ENCODE measurements around the genes FOXD4L3 and TJP2.

GRCh38 chr9:40497552-40497818, 631.0 kb downstream of the FOXD4L6 start:
- RRBS, result no CpG with 5 or more reads among the region's 4 CpGs

DNA sequence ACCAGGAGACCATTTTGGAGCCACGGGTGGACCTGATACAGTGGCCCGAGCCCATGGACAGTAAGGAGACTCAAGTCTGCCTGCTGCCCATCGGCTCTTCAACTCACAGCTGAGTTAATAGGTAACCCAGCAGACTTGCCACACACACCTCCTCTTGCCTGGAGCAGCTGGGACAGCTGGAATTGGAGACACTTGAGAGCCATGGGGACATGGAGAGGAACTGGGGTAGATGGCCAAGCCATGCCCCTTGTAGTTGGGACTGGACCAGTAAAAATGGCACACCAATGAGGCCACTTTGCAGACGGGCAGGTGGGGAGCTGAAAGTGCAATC, 936.2 kb downstream of the SPATA31A6 start:
- RRBS, result no CpG with 5 or more reads among the region's 4 CpGs

GRCh38 chr9:62863385-62863627, 1673.5 kb downstream of the SPATA31A7 start:
- RRBS, result no CpG with 5 or more reads among the region's 1 CpG

DNA sequence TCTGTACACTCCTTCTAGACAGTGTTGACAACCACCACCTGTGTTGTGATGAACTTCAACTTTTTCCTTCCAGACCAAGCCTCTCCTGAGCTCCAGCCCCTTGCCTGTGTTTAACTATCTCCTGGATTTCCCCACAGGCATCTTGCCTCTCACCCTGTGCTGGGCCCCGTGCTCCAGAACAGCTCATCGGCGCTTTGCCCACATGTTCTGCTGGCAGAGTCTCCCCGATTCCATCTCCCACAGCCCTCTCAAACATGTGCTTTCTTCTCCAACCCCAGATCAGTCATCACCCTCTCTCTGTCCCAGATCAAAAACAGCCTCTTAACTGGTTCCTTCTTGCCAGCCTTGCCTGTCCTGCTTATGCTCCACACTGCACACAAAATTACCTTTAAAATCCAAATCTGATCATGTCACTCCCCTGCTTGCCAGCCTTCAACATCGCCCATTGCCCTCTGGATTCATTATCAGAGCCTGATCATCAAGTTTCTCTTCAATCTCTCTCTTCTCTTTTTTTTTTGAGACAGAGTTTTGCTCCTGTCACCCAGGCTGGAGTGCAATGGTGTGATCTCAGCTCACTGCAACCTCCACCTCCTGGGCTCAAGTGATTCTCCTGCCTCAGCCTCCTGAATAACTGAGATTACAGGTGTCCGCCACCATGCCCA, 1959.2 kb downstream of the FOXD4L5 start:
- RRBS, result no CpG with 5 or more reads among the region's 6 CpGs

DNA sequence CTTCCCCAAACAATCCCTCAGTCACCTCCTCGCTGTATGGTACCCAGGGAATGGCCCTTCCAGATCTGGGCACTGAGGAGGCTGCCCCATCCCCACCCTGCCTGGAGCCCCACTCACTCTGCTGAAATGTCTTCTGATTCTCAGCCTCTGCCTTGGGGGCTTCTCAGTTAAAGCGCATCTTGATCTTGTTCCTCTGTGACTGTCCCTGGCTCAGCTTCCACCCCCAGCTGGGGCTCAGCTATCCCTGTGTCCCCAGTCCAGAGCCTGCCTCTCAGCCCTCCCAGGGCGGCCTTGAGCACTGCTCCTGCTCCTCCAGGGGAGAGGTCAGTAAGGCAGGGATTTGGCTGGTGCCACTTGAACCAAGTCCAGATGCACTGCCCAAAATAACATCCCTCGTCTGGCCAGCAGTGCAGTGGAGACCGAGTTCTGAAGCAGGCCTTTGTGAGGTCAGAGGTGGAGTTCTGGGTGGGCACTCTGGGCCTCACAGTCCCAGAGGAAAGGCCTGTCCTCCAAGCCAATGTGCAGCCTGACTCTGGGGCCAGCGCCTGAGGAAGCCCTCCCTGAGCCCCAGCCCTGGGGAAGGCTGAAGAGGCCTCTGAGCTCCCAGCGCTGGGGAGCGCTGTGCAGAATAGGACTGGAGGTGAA, 1950.8 kb downstream of the FOXD4L5 start:
- RRBS, result no CpG with 5 or more reads among the region's 8 CpGs

DNA sequence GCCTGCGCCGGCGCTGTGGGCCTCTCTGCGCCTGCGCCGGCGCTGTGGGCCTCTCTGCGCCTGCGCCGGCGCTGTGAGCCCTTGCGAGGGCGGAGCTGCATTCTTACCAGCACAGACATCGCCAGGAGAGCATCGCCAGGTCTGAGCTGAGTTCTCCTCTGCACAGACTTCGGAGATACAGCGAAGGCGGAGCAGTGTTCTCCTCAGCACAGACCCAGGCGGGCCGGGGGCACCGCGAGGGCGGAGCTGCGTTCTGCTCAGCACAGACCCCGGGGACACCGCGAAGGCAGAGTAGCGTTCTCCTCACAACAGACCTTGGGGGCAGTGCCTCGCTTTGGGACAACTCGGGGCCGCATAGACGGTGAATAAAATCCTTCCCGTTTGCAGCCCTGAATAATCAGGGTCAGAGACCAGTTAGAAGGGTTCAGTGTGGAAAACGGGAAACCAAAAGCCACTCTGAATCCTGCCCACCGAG, 1268.1 kb downstream of the FOXD4L5 start:
- RRBS, result no CpG with 5 or more reads among the region's 35 CpGs

GRCh38 chr9:66152887-66153424, 416.0 kb downstream of the FOXD4L4 start:
- RRBS, result no CpG with 5 or more reads among the region's 52 CpGs

- RRBS, result no CpG with 5 or more reads among the region's 23 CpGs
These were observed 530.7 kb downstream of the FOXD4L4 start for GRCh38 chr9:66267623-66268007.

GRCh38 chr9:67726254-67726430, 132.6 kb upstream of the ANKRD20A1 start:
- RRBS, result no CpG with 5 or more reads among the region's 11 CpGs

- RRBS, result no CpG with 5 or more reads among the region's 19 CpGs
These were observed at the start of gene FOXD4L3 for GRCh38 chr9:68302523-68302988. FOXD4L3 (plus strand) TSS chr9:68302867.

DNA sequence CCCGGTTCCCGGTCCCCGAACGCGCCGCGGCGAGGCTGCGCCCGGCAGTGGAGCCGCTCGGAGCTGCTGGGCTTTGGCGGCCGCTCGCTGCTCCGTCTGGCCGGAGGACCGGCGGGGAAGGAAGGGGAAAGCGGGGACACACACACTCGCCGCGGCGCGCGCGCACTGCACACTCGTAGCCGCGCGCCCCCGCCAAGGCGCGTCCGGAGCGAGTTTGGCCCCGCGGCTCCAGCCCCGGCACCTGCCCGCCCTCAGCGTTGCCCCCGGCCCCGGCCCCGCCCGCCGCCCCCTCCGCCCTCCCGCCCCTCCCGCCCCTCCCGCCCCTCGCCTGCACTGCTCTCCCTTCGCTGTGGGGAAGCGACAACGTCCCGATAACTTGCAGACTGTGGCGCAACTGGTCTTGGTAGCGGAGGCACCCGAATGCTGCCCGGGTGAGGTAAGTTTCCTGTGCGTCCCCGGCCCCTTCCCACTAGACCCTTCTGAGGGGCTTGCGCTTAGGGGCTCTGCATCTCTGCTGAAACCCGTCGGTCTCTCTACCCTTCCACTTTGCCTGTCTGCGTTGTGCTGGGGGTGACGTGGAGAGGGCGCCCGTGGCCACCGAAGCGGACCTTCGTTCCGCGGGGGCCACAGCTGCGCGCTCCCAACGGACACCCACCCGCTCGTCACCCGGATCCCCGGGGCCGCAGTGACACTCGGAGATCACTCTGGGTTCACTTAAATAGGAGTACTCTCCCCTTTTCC, 457 bp downstream of the PIP5K1B start:
- RRBS, result 8% methylated on average over 28 of the region's 82 CpGs

GRCh38 chr9:68802495-68803397, 22.9 kb downstream of the PABIR1 start:
- RRBS, result no CpG with 5 or more reads among the region's 8 CpGs

GRCh38 chr9:68942113-68942446, 71.8 kb downstream of the PRKACG start:
- RRBS, result no CpG with 5 or more reads among the region's 4 CpGs

DNA sequence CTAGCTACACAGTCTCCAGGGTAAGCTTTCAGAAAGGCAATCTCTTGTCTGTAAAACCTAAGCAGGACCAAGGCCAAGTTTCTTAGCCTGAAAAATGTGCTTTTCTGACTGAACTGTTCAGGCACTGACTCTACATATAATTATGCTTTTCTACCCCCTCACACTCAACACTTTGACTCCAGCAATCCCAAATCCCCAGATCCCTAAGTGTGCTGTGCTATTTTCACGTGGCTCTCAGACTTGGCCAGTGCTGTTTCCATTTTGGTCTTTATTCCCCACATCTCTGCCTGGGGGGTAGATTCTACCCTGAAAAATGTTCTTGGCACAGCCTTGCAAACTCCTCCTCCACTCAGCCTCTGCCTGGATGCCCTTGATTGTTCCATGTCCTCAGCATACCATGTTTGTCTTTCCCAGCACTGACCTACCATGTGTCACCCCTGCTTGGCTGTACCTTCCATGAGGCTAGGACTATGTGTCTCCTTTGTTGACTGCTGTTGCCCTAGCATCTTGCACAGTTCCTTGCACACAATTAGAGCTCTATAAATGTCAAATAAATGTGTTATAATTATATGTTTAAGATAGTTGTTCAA, 43.0 kb downstream of the FXN start:
- RRBS, result no CpG with 5 or more reads among the region's 1 CpG

DNA sequence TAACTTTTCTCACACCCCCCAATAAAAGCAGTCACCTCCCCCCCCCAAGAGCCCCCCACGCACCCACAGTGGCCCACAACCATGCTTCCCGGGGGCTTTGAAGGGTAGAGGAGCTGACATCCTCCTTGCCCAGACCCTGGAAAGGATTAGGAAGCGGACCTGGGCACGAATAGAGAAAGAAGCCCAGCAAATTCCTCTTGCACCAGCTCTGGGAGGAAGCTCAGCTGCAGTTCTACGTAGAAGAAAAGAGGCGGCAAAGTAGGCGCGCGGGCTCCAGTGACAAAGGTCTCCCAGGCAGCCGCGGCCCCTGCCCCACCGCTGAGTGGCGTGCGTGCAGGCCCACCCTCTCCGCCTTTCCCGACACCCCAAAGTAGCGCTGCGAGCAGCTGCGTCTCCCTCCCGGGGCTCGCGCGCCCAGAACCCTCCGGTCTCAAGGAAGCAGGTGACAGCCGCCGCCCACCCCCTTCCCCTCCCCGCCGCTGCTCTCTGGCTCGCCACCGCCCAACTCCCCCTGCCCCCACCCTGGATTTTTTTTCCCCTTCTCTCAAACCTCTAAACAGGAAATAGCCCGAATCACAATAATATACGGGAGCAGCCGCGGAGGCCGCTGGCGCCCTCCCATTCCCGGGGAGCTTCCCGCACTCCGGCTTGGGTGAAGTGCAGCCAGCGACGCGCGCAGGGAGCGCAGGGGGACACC, 53.0 kb upstream of the TJP2 start:
- RRBS, result under 1% methylated on average over 5 of the region's 44 CpGs

- RRBS, result under 1% methylated on average over 27 of the region's 117 CpGs
These were observed at the start of gene TJP2 for GRCh38 chr9:69173610-69174816. TJP2 (plus strand) TSS chr9:69174277.

GRCh38 chr9:69176587-69177580, 2.8 kb downstream of the TJP2 start:
- RRBS, result no CpG with 5 or more reads among the region's 7 CpGs

- RRBS, result no CpG with 5 or more reads among the region's 9 CpGs
These were observed 61.8 kb downstream of the TJP2 start for GRCh38 chr9:69235787-69236363.

DNA sequence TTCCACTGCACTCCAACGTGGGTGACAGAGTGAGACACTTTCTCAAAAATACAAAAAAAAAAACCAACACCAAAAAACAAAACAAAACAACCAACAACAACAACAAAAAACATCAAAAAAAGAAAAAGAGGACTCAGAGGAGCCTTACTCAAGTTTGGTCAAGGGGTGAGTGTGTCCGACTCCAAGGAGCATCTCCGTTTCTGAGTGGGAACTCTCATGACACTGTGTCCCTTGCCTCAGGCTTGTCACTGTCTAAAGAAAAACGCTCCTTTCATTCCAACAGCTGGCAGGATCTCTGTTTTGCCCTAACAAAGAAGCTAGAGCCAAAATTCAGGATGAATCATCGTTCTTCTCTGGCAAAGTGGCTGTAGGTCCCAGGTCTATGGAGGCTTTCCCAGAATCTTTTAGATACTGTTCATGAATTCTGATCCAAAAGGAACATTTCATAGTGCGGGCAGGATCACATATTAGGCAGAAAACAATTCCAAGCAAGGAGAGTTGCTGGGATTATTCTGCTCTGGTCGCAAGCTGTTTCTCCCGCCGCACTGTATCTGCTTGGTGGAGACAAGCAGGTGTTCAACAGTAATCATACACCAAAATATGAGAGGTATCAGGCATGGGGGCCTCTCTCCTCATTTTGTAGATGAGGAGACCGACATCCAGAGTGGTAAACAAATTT, 72.4 kb downstream of the ENTREP1 start:
- RRBS, result no CpG with 5 or more reads among the region's 10 CpGs

- RRBS, result no CpG with 5 or more reads among the region's 4 CpGs
These were observed 98.0 kb downstream of the APBA1 start for GRCh38 chr9:69574104-69574552.

Measured in CMK (cell line).